Helper T cell (primary cell): ENCODE results near the genes GP5, LSG1 and XXYLT1.

DNA sequence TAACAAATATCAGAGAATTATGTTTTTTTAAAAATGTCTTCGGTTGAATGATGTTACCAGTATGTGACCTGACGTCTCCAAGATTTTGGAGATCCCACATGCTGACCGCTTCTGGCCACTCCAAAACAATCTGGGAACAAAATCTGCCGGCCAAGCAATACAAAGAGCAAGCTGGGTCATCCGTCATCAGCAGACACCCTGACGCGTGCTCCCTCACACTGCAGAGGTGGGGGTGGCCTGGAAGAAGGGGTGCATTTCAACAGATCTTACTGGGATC is 33.6 kb downstream of the HES1 start:
- PRO-cap, 2 experiments: no peak in any of the 2 experiments

GRCh38 chr3:194261465-194261887 is 89.7 kb downstream of the CPN2 start:
- PRO-cap, 2 experiments: no peak in any of the 2 experiments

DNA sequence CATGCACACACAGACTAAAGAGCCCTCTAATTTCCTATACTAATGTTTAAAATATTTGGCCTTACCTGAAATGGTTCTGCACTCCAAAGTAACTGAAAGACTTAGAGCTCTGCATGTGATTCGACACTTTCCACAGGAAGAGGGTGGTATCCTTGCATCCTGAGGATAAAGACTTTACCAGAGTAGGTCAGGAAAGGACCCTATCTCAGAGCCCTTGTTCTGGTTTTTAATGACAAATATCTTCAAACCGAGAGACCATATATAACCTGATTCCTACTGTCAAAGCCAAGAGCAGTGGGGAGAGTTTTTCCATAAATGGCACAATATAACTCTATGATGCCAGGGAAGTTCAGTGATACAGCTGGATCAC is at the start of gene GP5:
Gene GP5 (minus strand): TSS at position 94 of the 370 bp plus-strand sequence.
- PRO-cap, 2 experiments: no peak in any of the 2 experiments

DNA sequence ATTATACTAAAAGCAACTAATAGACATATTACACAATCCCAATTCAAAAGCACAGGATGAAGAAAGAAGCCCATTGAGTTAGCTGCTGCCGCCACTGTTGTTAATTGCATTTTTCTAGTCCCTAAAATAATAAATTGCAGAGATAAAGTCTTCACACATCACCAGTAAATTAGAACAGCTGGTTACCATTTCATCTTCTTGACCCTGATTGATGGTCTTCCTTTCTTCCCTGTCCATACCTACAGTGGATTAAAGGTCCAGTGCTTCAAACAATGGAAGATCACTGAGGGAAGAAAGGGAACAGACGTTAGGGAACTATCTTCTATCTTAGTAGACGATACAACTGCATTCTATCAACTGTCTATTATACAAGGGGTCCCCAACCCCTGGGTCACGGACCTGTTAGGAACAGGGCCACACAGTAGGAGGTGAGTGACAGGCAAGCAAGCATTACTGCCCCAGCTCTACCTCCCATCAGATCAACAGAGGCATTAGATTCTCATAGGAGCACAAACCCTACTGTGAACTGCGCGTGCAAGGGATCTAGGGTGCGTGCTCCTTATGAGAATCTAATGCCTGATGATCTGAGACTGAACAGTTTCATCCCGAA is 24.7 kb downstream of the ATP13A3 start:
- PRO-cap, 2 experiments: no peak in any of the 2 experiments

GRCh38 chr3:194477565-194477873 is 9.3 kb downstream of the ATP13A3 start:
- PRO-cap, 2 experiments: no peak in any of the 2 experiments

- PRO-cap, 2 experiments: no peak in any of the 2 experiments
These were observed 1.2 kb downstream of the ATP13A3 start for GRCh38 chr3:194485763-194485862.

DNA sequence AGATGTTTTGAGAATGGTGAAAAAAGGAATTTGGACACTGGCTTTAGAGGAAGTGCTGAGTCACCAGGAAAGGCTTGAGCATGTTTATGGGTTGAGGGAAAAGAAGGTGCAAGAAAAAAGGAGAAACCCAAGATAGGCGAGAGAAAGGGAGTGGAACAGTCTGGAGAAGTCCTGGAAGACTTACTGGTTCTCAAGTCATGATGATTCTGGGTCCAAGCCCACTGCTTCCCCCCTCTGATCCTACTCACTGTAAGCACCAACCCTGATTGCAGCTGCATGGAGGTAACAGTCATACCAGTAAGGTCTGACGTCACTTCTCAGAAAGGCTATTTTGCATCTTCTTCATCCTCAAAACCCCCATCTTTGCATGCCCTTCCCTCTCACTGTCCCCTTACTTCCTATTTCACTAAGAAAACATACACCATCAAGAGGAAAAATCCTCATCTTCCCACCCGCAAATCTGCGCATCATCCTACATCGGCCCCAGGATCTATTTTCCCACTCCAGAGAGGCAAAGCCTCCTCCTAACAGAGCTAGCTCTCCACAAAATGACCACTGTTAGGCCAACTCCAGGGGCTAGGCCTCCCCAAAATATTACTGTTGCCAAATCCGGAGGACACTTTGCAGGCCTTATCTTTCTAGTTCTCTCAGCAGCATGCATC is 3.1 kb upstream of the ATP13A3 start:
- PRO-cap, 2 experiments: no peak in any of the 2 experiments

- PRO-cap, 2 experiments: no peak in any of the 2 experiments
These were observed 2.1 kb downstream of the TMEM44 start for GRCh38 chr3:194630834-194631880.

- PRO-cap, 2 experiments: no peak in any of the 2 experiments
These were observed 11.1 kb downstream of the LSG1 start for GRCh38 chr3:194660889-194661194.

DNA sequence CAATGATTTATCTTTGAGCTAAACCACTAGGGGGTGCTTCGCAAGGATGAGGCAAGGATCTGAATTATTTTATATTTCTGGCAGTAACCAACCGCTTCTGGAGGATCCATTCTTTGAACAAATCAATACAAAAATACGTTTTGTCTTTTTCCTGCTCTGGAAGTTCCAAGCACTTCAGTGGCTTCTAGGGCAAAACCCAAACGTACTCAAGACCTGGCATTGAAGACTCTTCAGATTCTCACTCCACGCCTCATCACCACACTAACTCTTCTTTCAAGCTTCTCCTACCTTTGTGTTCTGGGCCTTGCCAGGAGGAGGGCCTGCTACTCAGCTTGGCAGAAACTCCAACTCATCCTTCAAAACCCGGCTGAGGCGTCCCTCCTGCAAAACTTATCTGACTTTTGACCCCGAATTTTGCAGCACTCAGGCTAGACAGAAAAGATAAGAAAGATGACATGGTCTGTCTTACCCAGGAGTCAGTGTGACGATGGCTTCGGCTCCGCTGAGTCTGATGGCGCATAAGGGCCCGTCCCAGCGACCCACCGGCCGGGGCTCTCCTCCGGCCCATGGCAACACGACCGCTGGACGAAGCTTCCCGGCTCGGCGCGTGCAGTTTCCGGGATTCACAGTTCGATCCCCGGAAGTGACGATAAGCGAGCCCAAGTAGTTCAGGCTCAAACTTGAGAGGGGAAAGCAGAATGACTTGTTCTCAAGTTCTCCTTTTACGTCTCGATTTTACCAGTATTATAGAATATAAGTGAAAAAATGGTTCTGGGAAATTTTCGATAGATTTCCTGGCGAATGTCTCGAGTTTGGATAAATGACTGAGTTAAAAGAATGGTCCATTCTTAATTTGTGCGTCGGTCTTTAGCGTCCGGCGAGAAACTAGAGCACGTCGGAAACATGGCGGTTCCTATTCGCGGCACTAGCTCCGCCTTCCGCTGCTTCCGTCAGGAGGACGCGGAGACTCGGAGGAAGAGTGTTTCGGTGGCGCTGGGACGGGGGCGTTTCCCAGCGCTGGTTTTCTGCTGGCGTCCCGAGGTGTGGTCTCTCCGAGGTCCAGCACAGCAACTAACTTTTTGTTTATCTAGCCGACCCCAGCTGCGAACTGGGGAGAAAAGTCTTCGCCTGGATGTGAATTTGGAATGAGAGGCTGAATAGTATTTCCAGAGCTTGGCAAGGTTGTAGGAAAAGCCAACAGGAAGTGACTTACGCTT is at the start of gene LSG1:
Gene LSG1 (minus strand): TSS at position 597 of the 1,217 bp plus-strand sequence.
- PRO-cap, 2 experiments: peak in 2 of 2 experiments; most common plus-strand start position 479 of the sequence (in 1); most common minus-strand start position 597 of the sequence (in 2)

GRCh38 chr3:194687168-194688341 is 1.9 kb downstream of the FAM43A start:
- PRO-cap, 2 experiments: peak in 2 of 2 experiments; most common plus-strand start chr3:194688085 (in 2); most common minus-strand start chr3:194687894 (in 2)

- PRO-cap, 2 experiments: no peak in any of the 2 experiments
These were observed 87.6 kb downstream of the FAM43A start for GRCh38 chr3:194773201-194773679.

DNA sequence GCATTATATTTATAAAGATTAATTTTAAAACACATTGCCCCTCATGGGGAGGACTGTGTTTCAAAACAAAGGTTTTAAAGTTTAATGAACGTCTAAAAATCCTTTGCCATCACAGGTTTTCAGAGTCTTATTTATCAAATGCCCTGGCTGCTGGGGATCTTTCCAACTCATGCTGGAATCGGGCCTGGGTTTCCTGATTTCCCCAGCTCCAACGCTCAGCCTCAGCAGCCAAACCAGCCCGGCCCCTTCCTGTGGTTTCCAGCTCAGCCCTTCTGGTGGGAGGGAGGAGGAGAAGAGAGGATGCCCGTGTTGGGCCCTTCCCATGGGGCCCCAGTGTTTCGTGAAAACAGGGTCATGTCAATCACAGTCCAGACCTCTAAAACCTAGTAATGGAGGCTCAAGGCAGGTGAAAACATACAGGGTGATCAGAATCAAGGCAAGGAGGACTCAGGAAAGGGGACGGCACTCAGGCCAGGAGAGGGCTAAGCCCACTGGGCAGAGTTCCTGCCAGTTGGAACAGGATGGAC is 194.3 kb downstream of the FAM43A start:
- PRO-cap, 2 experiments: no peak in any of the 2 experiments

GRCh38 chr3:194985128-194985713 is 285.7 kb downstream of the XXYLT1 start:
- PRO-cap, 2 experiments: no peak in any of the 2 experiments

DNA sequence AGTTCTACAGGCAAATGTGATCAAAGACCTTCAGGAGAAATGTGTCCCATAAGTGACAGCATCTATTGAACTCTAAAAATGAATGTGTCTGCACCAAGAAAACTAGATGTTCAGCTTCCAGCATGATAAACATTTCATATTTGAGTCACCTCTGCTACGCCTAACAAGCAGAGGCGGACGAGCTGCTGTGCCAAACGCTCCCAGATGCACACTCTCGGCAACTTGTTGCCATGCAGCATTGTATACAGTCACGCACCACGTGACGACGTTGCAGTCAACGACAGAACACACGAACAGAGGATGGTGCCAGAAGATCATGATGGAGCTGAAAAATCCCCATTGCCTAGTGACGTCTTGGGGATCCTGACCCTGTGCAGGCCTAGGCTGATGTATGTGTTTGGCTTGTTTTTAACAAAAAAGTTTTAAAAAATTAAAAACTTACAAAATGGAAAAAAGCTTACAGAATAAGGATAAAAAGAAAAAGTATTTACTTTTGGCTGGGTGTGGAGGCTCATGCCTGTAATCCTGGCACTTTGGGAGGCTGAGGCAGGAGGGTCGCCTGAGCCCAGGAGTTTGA is 137.4 kb downstream of the XXYLT1 start:
- PRO-cap, 2 experiments: peak in 2 of 2 experiments; most common plus-strand start position 271 of the sequence (in 1); most common minus-strand start position 216 of the sequence (in 2)

DNA sequence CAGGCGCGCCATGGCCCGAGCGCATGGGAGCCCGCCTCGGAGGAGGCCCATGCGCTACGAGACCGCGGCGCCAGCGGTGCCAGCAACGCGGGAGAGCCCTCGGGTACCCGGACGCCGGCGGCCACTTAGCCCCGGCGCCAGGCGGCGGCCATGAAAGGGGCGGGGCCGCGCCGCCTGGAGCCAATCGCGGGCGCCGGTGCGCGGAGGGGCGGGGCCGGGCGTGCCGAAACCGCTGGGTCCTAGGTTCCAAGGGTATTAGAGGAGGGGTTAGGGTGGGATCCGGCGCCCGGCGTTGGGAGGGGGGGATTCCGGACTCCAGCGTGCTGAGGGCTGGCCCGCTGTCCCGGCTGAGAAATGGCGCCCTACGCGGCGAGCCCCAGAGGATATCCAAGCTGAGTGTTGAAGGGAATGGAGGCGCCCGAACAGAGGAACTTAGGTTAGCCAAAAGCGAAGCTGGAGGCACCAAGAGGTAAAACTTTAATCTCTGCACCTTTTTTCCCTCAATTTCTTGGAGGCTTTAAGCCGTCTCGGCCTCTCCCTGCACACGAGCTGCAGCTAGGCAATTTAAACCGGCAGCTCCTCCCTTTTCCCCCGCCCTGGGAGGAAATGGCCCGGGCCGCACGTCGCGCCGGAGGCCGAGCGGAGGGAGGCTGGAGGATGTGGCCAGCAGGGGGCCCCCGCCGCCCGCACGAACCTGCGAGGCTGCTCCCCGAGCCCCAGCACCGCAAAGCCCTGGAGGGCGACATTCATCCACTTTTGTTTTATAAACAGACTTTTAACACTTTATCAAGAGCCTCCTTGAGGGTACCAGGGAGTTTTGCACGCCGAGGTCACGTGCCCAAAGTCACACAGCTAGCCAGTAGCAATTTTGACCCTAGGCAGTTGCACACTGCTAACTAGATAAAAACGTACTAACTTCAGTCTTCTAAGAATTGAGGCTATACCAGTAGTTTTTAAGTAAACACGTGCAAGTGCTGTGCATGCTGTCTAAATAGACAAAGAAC is at the start of gene XXYLT1:
Gene XXYLT1 (minus strand): TSS at position 152 of the 1,004 bp plus-strand sequence.
- PRO-cap, 2 experiments: peak in 2 of 2 experiments; most common minus-strand start position 101 of the sequence (in 2)

GRCh38 chr3:195369075-195369732 is 73.6 kb downstream of the ACAP2 start:
- PRO-cap, 2 experiments: no peak in any of the 2 experiments

GRCh38 chr3:195551293-195551866 is 8.3 kb upstream of the PPP1R2 start:
- PRO-cap, 2 experiments: no peak in any of the 2 experiments

DNA sequence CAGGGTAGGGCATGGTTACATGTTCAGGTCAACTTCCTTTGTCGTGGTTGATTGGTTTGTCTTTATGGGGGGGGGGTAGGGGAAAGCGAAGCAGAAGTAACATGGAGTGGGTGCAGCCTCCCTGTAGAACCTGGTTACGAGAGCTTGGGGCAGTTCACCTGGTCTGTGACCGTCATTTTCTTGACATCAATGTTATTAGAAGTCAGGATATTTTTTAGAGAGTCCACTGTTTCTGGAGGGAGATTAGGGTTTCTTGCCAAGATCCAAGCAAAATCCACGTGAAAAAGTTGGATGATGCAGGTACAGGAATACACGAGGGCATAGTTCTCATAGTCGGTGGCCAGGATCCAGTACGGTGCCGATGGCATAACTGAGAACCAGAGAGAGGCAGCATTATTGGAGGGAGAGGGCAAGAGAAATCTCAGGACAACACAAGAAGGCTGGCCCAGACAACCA is 14.9 kb downstream of the APOD start:
- PRO-cap, 2 experiments: no peak in any of the 2 experiments

- PRO-cap, 2 experiments: no peak in any of the 2 experiments
These were observed 15.5 kb upstream of the MUC20 start for GRCh38 chr3:195705075-195705910.